ENCODE measurements around the genes ATP5PB, ST7L and SLC16A1.

DNA sequence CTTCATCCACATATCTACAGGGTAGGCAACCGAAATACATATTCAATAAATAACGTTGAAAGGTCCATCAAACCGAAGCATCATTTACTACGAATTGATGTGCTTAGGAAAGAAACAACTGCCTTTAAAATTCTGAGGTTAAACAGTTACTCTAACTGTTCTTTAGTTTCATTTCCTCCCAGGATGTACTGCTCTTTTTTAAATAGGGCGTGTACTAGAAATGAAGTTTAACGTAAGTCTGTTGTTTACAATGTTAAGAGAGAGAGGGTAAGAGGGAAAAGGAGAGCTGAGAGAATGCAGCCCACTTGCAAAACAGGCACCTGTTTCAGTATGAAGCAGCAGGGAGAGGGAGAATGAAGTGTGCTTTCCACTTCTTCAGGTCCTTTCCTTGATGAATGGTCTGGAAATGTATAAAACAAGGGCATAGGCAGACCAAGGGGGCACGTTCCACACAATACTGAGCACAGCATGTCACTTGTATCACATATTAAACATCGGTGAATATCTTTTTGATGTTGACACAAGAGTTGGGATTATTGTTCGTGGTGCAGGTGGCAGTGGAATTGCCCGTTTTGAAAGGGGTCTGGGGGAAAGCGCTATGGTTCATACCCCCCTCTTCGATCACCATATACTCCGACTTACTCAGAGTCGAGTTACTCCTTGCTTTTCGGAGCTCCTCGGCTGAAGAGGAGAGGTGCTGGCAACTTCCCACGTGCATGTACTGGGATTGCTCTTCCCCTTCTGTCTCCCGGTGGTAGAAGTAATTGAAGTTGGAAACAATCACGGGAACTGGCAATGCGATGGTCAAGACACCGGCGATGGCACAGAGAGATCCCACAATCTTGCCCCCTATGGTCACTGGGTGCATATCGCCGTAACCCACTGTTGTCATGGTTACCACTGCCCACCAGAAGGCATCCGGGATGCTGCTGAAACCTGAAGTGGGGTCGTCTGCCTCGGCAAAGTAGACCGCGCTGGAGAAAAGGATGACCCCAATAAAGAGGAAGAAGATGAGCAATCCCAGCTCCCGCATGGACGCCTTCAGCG, 1.8 kb downstream of the KCNA3 start:
- RRBS = no CpG with 5 or more reads among the region's 32 CpGs

DNA sequence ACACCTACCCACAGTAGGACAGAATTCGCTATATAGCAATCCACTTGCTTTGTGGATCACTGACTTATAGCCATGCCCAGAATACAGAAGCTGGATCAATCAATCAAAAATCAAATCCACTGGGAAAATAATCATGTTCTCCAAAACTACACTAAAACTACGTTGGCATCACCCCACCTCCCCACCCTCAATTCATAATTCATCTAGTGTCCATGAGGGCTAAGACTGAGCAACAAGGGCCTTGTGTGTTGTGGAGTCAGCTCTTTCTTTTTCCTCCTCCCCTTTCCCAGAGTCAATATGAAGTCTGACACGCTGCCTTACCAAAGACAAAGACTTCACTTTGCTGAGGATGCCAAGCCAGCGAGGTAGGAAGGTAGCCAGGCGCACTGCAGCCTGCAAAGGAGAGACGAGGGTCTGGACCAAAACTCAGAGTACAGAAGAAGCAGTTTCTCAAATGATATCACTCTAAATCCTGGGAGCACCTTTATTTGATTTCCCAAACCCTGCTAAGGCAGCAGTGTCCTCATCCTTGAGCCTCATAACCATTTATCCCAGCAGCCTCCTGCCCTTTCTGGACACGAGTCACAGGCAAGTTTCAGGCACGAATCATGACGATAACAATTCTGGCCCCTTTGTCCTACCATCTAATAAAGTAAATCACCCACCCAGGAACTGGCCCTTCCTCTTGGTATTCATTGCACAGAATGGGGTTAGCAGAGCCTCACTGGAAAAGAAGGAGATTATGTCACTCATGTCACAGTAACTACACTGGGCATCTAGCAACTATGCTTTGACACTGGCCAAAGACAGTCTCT, 5.8 kb downstream of the WDR77 start:
- RRBS = no CpG with 5 or more reads among the region's 9 CpGs

GRCh38 chr1:111449378-111449624, at the start of gene ATP5PB:
Gene ATP5PB, plus strand, starts transcription at chr1:111449464.
- RRBS = no CpG with 5 or more reads among the region's 13 CpGs

DNA sequence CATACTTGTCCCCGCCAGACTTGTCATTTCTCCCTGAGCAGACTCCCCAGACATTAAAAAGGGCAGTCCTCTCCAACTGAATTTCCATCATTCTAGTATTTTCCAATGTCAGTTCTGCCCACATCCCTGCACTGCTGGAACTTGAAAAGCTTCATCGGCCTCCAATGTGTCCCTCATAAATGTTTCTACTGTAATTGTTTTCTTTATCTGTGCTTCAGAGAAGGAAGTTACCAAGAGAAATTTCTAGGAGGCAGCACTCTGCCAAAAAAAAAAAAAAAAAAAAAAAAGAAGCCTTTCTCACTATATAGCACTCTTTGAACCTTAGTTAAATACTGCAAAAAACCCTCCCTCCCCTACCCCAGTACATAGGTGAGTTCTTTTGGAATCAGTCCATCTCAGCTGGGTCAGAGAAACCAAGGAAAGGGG, 1.4 kb upstream of the ADORA3 start:
- RRBS = no CpG with 5 or more reads among the region's 2 CpGs

GRCh38 chr1:111679595-111680304, 59.4 kb downstream of the INKA2 start:
- RRBS = no CpG with 5 or more reads among the region's 10 CpGs

GRCh38 chr1:111718755-111719524, 20.3 kb downstream of the INKA2 start:
- RRBS = no CpG with 5 or more reads among the region's 7 CpGs

DNA sequence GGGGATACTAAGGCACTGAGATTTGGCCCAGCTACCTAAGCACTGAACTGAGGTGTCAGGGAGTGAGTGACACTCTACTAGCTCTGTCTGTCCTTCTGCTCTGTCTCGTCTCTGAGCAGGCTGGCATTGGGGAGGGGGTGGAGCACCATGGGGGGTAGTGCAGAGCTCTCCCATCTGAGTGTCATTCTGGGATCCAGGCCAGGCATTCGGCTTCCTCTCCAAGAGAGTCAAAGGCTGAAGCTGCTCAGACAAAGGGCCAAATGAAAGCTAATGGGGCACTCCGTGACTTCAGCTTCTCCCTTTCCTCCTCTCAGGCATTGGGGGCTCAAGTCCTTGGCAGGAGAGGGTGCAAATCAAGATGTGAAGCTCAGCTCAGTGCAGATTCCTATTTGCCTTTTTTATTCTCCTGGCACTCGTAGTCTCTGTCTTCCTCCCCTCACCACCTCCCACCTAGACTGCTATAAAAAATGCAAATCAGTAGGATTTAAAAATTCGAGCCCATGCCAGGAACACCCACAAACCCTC, 2.2 kb downstream of the INKA2 start:
- RRBS = no CpG with 5 or more reads among the region's 5 CpGs

DNA sequence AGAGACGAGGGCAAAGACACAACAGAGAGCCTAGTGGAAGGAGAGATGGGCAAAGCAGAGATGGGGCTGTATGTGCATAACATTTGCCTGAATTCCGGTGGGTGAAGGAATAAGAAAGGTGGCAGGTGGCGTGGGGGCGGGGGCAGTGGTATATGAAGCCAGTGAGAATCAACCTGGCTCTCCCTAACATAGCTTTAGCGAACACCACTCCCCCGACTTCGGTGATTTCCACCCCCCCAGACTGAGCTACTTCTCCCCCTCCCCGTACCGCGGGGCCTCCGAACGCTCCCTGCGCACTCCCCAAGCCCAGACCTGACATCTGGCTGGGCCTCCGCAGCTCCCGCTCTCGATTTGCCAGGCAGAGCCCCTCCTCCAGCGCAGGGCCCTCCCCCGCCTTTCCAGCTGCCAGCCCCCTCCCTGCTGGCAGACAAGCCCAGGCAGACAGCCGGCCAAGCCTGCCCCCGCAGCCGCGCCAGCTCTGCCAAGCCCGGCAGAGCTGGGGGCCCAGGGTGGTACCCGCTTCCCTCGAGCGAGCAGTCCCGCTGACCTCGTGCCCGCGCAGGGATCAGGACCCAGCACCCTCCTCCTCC, 932 bp downstream of the INKA2 start:
- RRBS = 6% methylated on average over 5 of the region's 30 CpGs

- RRBS = no CpG with 5 or more reads among the region's 6 CpGs
Observed at GRCh38 chr1:112056290-112056894, 66.9 kb upstream of the KCND3 start.

DNA sequence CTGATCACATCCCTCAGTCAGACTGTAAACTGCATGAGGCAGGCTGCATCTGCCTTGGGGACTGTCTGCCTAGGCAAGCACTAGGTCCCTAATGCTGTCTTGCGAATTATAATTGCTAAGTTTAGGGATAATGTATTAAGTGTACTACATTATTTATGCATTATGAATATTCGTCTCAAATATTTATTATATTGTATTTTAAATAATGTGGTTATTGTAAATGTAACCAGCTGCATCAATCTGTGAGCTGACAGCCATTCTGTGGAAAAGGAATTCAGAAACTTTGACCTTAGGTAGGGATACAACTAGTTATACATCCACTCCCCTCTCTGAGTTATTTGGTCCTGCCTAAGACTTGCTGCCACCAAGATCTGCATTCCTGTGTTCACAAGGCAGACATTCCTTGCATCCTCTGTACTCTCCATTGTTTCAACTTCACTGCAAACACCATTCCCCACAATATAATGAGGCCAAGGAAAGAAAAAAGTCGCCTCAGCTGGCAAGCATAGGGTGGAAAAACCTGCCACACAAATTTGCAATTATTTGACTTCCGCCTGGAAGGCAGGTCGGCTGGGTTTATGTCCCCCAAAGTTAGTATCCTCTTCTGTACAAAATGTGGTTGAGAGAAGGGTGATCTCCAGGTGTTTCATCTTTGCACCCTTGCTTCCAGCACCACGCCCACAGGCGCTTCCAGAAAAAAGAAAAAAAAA, 827 bp upstream of the CTTNBP2NL start:
- RRBS = no CpG with 5 or more reads among the region's 7 CpGs

DNA sequence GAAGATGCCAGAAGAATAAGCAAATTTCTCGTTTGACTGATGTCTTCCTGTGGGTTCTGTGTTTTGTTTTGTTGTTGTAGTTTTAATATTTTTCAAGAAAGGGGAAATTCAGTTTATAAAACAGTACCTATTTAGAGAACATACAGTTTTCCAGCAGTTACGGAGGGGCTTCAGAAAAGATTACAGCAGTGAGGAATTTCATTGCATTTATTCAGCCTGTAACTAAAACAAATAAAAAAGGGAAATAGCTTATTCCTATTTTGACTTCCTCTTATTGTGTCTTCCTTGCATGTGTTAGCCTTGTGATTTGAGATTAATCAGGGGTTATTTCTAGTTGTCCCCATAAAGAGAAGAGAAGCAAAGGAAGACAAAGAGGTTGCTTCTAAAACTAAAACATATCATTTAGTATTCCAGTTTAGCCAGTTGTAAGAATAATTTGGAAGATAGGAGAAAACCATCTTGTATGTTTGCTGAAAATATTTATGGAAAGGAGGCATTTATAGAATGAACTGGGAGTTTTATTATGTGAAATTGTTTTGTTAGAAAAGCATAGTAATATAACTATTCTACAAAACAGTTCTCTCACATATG, 35.1 kb downstream of the CTTNBP2NL start:
- RRBS = no CpG with 5 or more reads among the region's 2 CpGs

DNA sequence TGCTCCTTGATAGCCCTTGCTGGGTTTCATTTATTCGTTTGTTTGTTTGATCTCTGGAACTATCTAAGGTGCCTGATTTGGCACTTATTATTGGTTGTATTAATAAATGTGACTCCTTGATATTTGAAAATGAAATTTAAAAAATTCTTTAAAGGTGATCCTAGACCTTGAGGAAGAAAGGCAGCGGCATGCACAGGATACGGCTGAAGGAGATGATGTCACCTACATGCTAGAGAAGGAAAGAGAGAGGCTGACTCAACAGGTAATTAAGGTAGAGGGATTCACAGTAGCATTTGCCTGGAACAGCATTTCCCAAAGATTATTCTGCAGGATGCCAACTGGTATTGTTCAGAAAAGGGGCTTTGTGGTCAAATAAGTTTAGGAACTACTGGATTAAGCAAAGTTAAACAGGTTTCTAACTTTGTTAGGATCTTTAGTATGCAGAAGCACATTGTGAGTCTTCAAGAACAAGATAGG, 54.4 kb upstream of the WNT2B start:
- RRBS = no CpG with 5 or more reads among the region's 3 CpGs

DNA sequence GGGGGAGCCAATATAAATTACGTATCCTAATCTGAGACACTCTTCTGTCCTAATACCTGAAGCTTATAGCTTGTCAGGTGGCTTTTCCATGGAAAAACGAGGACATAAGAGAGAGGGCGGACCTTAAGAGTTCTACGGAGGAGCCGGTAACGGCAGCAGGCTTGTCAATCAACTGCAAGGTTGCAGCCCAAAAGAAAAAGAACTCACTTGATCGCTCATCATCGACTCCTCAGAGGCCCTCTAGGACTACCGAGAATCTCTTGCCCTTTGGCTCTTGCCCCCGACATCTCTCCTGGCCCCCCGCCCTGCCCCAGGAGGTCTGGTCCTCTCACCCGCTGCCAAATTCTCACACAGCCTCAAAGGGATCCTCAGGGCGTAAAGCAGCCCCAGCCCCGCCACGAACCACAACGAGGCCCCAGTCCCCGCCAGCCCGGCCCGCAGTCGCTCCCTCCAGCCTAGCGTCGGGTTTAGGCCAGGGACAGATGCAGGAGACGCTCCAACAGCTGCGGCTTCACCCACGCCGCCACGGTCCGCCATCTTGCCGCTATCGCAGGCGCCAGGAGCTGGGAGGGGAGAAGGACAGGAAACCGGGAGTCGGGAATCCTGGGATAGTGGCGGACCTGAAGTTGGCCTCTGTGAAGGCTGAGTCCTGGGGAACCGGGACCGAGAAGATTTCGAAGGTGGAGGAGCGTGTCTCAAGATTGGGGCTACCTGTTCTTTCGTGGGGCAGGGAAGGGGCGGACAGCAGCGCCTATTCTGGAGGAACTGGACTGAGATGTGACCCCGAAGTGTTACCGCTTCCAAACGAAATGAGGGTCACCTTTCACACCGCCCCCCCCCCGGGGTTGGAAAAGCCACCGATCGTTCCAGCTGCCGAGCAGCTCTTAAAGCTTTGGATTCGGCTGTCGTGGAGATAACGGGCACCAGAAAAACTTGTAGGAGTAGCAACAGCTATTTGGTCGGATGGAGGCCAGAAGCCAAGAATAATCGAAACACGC, at the start of gene ST7L:
ST7L (minus strand) TSS at position 565 of the 998 bp plus-strand sequence.
- RRBS = 7% methylated on average over 5 of the region's 55 CpGs

DNA sequence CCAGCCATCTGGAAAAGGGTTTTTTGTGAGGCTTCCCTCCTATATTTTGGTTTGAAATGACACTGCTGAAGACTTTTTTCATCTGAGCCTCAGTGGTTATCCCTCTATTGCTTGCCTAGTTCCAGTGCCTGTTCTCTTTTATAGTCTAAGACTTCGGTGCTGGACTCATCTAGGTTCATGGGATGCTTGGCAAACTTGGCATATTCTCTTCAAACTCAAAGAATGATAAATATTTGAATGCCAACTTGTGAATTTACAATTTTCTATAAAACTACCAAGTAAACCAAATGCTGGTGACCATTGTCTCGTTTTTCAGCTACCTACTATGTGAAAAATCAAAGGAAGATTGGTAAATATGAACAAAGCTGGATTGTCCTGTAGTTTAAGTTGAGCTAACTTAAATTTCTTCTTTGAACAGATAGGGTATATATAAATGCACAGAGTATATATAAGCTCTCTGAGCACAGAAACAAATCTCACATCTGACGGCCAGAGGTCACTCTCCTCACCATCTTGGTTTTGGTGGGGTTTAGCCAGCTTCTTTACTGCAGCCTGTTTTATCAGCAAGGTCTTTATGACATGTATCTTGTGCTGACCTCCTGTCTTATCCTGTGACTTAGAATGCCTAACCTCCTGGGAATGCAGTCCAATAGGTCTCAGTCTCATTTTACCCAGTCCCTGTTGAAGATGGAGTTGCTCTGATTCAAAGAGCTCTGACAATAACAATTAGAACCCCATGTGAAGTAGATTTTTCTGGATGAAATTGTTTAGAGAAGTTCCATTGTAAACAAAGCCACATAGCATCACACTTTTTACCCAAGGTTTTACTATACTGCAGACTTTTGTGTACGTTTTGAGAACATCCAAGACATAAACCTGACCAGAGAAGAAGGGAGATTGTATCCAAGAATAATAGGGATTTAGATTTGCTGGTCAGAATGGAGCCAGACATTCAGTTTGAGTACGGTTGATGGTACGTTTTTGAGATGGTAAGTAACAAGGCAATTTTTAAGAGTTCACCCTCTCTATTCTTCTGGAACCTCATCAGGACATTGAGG, 1.7 kb upstream of the MOV10 start:
- RRBS = no CpG with 5 or more reads among the region's 6 CpGs

DNA sequence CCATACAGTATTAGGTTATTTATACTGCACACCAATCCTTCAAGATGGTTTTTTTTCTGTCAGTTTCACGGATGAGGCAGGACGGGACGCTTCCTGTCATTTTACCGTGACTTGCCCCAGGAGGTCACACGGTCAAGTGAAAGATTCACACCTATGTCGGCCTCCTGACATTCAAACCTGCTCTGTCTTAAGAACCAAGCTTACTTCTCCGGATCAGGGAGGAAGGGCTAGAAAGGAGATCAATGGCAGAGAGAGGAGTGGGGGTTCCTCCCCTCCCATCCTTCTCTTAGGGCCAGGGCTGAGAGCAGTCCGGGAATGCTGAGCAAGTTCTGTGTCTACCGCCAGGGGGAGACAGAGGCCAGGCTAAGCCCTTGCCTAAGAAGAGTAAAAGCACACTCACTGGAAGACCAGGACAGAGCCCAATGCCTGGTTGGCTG, 992 bp upstream of the PPM1J start:
- RRBS = 0% methylated on average over 1 of the region's 9 CpGs

- RRBS = no CpG with 5 or more reads among the region's 5 CpGs
Observed at GRCh38 chr1:112904990-112905483, 51.0 kb downstream of the SLC16A1 start.

DNA sequence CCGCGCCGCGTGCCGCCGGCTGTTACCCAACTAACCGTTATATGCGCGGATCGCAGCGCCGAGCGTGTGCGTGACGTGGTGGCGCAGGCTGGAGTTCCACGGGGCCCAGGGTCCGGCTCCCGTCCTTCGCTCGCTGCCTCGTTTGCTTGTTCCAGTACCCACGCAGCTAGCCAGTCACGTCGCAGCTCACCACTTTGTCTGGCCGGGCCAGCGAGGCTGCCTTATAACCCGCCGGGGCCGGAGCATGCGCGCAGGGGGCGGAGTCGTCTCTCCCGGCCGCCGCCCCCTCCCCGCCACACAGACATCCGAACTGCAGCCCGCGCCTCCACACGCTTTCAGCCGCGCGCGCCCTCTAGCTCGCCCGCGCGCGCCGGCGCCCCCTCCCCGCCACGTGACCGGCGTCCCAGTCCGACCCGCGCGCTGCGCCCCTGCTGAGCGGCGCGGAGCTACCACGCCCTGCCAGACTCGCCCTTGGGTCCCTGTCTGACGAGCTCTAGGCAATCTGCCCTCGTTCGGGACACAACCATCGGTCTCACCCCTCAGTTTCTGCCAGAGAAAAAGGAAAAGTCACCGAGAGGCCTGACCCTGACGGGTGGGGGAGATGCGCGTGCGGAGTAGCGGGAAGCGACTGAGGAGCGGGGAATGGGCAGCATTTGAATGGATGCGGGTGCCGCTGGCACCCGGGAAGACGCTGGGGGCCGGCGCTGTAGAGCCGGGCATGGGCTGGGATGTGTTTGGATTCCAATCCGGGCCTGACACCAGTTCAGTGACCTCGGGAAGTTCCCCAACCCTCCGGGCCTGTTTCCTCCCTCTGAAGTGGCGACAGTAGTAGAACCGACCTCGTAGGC, at the start of gene SLC16A1:
SLC16A1 (minus strand) TSS at position 197 of the 848 bp plus-strand sequence.
- RRBS = under 1% methylated on average over 29 of the region's 92 CpGs

DNA sequence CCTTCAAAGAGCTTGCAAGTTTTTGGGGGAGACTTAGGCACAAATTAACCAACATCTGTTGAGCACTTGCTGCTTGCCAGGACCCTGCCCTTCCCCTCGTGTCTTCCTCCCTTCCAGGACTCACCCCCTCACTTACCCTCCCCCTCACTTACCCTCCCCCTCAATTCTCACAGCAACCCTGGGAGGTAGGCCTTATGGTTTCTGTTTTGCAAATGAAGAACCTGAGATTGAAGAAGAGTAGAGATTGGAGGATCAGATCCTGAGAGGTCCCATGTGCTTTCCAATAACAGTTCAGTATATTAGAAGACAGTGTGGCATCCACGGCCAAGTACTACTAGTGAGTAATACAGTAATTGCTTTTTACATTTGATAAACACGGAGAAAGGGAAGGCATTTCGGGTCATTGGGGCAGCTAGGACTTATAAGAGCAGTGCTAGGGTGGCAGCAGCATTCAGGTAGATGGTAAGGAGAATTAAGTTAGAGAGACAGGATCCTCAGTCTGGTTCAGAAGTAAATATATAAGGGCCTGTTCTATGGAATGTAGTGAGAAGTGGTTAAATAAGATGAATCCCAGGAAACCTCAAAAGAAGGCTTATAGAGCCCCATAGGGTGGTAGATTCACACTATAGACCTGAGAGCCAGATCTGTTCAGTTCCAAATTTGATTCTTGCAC, 1.5 kb upstream of the SLC16A1 start:
- RRBS = no CpG with 5 or more reads among the region's 4 CpGs

GRCh38 chr1:112964419-112964834, 8.4 kb upstream of the SLC16A1 start:
- RRBS = no CpG with 5 or more reads among the region's 4 CpGs

DNA sequence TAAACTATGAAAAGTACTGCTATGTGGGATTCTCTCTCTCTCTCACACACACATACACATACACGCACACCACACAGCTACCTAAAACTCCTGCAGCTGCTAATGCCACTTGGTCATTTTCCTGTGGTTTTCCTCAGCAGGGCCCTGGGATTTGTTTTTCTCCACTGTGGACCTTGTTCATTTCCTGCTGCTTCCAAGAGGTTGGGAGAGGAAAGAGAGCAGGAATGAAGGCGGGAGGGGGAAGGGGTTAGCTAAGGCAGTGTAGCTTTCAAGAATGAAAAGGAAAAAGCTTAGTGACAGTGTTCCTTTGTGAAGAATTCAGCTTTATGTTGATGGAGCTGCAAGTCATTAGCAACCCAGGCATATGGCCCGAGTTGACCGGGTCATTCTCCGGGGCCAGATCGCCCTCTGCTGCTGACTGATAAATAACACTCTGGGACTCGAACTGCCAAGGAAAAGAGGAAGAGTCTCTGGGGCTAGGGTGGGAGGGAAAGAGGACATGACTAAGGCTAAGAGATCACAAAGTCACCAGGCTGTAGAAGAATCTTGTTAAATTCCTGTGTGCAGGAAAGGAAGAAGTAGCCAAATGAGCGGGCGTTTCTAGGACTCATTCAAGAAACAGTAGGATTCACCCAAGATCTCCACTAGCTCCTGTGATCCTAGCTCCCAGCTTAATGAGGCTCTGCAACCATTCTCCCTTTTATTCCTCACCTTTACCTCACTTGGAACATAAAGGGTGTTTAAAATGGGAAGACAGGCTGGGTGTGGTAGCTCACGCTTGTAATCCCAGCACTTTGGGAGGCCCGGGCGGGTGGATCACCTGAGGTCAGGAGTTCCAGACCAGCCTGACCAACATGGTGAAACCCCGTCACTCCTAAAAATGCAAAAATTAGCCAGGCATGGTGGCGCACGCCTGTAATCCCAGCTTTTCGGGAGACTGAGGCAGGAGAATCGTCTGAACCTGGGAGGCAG, 30.3 kb upstream of the LRIG2 start:
- RRBS = no CpG with 5 or more reads among the region's 17 CpGs

All from GM12891 (cell line).